Mucosa of descending colon (tissue), 1 donor: ENCODE data around the gene CHRM4.

DNA sequence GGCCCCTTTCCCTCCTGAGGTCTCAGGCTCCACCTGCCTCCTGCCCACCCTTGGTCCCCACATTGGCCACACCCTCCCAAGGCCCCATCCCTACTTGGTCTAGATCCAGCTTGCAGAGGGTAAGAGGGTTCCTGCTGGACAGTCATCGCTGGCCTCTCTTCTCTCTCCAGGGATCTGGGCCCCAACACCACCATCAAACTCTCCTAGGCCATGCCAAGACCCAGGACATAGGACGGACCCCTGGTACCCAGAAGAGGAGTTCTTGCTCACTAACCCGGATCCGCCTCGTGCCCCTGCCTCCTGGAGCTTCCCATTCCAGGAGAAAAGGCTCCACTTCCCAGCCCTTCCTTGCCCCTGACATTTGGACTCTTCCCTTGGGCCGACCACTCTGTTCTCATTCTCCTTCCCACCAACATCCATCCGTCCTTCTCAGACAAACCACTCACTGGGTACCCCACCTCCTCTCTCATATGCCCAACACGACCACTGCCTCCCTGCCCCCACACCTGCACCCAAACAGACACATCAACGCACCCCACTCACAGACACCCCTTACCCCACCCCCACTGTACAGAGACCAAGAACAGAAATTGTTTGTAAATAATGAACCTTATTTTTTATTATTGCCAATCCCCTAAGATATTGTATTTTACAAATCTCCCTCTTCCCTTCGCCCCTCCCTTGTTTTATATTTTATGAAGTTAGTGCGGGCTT lies 26.6 kb upstream of the DGKZ start:
- PRO-cap, result no peak

DNA sequence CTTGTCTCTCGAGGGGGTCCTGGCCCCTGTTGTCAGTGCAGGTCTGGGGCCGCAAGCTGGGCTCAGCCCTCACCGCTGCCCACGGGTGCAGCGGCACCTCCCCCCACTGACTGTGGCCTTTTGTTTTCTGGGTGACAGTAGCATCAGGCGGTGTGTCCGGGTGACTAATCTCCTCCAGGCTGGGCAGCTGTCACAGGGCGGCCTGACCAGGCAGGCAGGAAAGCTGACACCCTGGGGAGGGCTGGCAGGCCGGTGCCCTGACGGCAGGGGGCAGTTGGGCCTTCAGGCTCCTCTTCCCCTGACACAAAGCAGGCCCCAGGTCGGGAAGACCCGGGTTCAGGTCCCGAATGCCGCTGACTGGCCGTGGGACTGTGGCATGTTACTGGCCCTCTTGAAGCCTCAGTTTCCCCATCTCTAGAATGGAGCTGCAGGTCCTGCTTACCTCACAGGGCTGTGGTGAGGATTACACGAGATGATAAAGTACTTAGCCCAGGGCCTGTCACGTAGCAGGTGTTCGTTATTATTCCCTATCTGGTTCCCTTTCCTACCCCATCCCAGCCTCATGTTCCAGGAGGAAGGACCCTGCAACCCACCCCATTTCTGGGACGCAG lies 16.4 kb downstream of the DGKZ start:
- PRO-cap, result no peak

- PRO-cap, result no peak
These were observed 2.0 kb downstream of the MDK start for GRCh38 chr11:46383481-46383942.

- PRO-cap, result bidirectional peak, plus-strand start at chr11:46391838, minus-strand start at chr11:46391773
These were observed at the start of gene CHRM4 for GRCh38 chr11:46391453-46392263. TSS of gene CHRM4 (minus strand) at chr11:46391776.

GRCh38 chr11:46533551-46534476 lies 60.0 kb downstream of the AMBRA1 start:
- PRO-cap, result no peak

DNA sequence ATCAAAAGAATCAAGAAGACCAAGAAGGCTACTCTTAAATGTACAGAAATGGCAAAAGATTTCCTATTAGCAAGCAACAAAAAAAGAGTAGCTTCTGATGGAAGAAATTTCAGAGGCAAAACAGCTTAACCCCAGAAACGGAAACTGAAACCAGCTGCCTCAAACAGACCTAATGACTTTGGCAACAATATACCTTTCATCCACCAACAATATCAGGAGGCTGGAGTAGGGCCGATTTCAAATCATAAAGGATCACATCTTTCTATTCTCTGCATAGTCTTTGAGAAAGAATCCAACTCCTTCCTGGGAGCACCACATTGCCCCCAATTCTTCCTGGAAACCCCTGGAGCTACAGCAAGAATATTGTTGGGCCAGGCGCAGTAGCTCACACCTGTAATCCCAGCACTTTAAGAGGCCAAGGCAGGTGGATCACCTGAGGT lies 33.1 kb downstream of the AMBRA1 start:
- PRO-cap, result no peak

DNA sequence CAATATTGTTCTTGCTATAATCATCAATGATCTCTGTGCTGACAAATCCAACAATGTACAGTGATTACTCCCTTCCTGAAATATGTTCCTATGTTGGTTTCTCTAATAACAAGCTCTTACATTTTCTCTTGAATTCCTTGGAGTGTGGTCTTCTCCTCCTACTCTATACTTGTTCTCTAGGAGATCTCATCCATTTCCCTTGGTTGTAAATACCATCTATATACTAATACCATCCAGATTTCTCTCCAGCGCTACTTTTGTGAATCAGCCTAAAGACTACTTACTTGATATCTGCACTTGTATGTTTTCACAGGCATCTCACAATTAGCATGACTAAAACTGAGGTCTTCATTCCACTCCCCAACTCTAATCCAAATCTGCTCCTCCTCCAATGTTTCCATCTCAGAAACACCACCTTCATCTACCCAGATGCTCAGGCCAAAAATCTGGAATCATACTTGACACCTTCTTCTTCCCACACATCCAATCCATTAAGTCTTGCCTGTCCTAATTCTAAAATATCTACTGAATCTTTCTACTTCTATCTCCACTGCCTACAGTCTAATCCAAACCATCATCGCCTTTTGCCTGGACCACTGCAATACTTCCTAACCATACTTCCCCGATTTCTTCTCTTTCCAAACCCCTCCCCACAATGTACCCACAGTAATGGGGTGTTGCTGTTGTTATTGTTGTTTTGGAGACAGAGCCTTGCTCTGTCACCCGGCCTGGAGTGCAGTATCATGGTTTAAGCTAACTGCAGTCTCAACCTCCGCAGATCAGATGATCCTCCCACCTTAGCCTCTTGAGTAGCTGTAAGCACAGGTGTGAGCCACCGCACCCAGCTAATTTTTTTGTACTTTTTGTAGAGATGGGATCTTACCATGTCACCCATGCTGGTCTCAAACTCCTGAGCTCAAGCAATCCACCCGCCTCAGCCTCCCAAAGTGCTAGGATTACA lies 13.4 kb downstream of the AMBRA1 start:
- PRO-cap, result no peak

DNA sequence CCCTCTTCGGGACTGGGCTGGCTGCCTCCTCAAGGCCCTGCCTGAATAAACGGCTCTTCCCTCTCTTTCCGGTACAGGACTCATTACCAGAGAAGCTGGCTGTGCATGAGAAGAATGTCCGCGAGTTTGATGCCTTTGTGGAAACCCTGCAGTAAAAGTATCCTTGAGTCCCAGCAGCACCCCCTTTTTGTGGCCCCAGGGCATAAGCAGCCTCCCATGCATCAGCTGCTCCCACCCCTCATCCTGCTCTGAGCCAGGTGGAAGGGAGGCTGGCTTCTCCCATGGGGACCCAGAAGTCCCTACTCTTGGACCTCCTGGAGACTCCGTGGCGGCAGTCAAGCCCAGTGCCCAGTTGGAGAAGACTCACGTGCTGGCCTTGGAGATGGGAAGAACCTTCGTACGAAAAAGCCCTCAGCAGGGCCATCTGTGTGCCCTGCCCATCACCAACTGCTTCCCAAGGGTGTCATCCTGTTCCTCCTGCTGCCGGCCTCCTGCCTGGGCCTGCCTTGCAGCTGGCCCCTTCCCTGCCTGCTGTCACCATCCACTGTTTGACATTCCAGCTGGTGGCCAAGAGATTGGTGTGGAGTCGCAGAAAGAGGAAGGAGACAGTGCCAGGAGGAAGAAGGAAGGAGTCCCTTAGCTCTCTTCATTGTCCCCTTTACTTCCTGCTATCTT lies 28.1 kb downstream of the ARHGAP1 start:
- PRO-cap, result no peak

GRCh38 chr11:46676327-46677187 lies 23.9 kb downstream of the ARHGAP1 start:
- PRO-cap, result no peak

GRCh38 chr11:46698516-46699119 lies 1.8 kb downstream of the ARHGAP1 start:
- PRO-cap, result unidirectional peak, plus-strand start at chr11:46698884

DNA sequence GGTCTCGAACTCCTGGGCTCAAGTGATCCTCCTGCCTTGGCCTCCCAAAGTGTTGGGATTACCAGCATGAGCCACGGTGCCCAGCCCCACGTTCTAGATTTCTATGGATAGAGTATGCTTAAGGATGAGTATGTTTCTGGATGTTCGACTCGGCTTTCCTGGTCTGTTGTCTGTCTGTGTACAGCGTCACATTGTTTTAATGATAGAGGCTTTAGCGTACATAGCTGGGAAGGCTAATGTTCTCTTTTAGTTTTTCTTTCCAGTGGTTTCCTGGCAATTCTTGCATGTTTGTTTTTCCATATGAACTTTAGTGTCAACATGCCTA lies 17.5 kb downstream of the F2 start:
- PRO-cap, result no peak

DNA sequence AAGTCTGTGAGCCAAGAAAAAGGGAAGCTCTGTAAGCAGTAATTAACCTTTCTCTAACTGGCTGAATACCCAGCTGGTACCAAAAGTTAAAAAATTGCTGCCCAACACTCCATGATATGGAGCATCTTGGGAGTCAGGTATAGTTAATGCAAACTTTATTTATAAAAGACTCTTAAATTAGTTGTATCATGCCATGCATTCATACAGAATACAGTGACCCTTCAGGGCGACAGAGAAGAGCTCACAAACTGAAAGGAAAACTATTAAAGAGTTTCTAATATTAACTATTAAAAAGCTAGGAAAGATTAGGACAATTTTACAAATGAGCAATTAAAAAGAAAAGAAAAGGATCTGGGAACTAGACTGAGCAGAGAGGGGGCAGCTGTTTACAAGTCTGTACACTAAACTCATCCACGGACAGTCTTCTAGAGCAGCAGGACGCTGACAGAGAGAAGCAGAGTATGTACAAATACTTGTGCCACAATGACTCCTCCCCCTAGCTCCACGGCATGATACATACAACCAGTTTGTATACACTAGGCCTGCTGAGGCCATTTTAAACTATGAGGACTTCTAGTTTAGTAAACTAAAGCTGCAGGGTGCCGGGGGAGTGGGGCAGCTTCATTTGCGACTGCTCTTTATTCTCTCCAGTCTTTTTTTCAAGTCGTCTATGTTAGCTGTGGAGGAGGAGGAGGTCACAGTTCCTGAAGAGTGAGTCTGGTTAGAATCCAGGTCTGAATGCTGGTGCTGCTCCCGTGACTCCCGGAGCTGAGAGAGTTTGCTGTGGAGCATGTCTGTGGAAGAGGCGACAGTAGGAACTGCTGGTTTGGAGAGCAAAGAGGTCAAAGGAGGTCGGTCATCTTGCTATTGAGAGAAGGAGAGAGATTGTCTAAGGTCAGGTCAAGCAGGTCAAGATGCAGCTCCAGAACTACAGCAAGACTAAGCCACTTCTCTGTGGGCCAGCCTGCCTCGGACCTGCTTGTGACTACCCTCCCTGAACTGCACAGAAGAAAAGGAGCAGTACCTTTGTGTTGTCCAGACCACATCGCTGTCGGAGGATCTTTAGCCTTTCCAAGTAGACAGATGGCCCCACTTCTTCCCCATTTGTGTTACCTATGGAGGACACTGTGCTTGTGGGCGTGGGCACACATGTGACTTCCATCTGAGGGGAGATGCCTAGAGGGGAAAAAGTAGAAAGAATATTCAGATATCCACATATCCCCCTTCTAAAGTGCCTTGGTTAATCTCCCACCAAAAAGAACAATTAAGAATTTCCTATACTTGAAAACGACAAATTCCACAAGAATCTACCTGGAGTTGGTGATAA lies 24.9 kb downstream of the F2 start:
- PRO-cap, result no peak

DNA sequence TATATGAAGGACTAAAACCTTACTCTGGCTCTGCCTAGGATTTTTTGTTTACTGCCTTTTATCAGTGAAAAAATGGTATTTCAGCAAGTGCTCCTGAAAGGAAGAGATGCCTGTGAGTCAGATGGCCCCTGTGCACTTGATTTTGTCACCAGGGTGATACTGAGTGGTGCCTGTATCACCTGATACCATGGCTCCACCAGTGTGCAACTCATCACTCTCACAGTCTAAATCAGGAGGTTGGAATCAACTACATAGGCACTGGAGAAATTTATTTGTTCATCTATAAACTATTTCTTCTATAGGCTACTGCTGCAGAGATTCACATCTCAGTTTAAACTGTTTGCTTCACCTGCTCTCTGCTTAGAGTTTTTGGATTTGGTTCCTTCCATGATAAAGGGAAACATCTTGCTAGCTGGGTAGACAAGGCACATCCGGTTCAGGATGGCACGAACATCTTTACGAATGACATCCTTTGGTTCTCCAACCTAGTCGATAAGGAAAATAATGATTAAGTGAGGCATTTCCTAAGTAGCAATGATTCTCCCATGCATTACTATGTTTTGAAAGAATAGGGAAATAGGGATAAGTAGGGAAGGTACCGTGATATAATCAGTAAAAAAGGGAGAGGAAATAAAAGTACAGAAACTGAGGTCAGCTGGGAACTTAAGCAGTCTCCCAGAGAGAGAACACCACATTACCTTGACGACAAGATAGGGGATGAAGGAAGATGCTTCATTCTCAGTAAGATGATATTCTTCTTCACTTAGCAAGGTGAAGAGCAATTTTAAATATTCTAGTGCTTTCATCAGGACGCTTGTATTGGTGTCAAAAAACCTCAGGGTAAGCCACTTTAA lies 43.5 kb downstream of the F2 start:
- PRO-cap, result no peak

DNA sequence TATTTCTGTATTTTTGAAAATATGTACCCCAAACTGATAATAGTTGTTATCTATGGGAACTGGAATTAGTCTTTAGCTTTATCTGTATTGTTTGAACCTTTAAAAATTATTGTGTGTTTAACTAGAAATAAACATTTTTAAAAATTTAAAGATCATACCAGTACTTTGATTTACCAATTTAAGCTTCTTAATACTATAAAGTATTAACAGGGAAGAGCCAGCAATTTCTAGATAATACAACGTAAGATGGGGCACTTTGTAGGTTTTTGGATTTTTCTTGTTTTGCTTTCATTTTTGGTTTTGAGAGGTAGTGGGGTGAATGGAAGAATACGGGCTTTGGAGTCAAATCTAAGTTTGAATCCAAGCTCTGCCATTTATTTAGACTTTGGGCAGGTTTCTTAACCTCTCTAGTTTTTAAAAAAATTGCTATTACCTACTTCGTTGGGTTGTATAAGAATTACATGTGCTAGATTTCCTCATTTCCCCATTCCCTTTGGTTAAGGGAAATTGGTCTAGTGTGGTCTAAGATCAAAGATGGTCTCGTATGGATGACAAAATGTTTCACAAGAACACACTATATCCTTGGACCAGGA lies 44.9 kb downstream of the CSTPP1 start:
- PRO-cap, result no peak

DNA sequence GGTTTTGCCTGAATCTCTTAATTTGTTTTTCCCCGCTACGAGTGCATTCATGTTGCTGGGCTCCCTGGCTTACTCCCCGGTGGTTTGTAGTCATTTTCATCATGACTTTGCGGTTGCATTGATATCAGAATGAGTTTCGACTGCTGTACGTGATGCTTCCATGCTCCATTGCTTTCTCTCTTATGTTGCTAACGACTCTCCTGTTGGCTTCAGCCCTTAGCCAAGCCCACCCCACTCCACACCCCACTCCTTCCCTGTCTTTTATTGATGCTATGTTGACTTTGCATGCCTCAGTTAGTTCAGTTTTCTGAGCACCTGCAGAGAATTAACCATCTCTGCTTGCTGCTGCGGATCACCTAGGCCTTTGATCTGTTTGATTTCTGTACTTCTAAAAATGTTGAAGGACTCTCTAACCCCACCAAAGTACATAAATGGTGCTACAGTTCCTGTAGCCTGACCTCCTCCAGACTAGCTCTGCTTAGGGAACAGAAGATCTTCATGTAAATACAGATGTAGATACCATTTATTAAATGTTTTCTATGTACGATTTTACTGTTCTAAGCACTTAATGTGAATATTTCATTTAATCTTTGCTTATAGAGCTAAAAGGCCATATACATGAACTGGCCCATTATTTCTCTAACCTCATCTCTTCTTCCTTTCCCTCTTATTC lies 65.2 kb downstream of the ARFGAP2 start:
- PRO-cap, result no peak

DNA sequence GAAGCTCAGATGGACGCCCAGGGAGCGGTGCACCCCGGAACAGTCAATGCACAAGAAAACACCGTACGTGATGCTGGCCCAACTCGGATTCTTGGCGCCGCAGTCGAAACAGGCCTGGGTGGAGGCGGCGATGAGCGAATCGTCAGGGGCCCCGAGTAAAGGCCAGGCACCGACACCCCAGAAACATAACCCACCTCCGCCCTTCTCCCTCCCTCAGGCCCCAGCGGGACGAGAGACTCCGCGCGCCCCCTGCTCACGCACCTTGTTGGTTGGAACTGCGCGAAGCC lies 215 bp downstream of the ARFGAP2 start:
- PRO-cap, result no peak

GRCh38 chr11:47204594-47205102 lies 10.1 kb upstream of the DDB2 start:
- PRO-cap, result no peak

DNA sequence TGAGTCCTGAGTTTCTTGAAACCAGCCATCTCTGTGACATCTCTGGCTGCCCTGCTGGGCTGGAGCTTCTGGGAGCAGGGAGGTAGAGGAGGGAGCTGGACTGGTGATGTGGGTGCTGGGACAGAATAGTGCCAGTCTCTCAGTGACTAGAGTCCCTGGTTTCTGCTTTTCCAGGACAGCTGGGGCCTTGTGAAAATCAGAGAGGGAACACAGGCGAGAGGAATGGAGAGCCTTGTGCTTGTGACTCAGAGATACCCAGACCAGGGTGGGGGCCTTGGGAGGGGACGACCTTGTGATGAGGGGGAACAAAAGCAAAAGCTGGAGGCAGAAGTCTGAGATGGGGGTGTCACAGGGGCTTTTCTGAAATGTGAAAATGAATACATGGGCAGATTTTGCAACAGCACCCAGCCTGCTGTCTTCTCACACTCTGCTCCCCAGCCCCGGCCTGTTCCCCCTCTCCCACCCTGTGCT lies 3.5 kb upstream of the NR1H3 start:
- PRO-cap, result no peak

DNA sequence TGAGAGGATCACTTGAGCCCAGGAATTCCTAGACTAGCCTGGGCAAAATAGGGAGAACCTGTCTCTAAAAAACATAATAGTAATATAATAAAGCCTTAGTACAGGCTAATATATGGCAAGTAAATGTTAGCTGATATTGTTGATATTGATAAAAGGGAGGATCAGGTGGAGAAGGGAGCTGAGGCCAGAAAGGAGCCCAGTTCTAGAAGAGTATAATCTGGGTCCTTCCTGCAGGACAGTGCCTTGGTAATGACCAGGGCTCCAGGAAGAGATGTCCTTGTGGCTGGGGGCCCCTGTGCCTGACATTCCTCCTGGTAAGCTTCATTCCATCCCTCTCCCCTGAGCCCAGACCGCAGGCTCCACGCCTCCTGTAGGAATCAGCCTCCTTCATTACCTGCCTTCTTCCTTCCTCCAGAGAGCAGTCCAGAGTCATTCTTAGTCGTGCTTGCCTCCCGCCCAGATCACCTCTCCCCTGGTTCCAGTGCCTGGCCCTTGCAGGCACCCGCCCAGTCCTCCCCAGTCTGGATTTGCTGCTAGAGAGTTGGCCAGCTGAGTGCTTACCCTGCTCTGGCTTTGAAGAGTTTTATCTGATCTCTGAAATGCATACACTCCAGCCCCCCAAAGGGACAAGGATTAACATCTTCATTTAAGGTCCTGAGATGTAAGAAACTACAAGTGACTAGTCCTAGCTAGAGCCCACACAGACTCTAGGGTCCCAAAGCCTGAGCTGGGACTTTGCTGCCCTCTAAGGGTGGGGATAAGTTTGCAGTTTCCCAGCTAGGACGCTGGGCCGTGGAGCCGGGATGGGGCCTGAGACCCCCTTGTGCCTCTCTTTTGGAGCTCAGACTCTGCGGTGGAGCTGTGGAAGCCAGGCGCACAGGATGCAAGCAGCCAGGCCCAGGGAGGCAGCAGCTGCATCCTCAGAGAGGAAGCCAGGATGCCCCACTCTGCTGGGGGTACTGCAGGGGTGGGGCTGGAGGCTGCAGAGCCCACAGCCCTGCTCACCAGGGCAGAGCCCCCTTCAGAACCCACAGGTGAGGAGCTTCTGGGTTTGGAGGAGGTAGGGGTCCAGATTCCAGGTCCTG lies 1.5 kb downstream of the NR1H3 start:
- PRO-cap, result bidirectional peak, plus-strand start at position 519 of the sequence, minus-strand start at position 379 of the sequence

- PRO-cap, result bidirectional peak, plus-strand start at chr11:47269376, minus-strand start at chr11:47269082
These were observed 11.0 kb downstream of the NR1H3 start for GRCh38 chr11:47268759-47269263.